Non-pigmented ciliary epithelial cell (primary cell): ENCODE data around the genes NCOA4, NPY4R, GPRIN2, GDF2, SYT15B and LRRC18.

GRCh38 chr10:45964232-45965070 is 7.8 kb upstream of the TIMM23 start:
- RRBS: no CpG with 5 or more reads among the region's 8 CpGs

DNA sequence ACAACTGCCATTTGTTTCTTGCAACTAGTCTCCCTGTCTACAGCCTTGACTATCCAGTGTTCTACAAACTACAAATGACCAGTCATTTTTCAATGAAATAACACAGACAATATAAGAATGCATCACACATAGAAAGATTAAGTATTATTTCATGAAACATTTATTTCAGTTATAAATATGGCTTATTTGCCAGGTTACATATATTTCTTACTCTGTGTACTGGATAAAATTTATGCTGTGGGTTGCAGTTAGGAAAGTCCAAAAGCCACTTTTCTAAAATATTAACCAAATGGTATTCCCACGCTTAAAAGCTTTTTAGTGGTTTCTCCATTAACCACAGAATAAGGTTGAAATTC is 2.6 kb upstream of the TIMM23 start:
- RRBS: no CpG with 5 or more reads among the region's 1 CpG

- RRBS: no CpG with 5 or more reads among the region's 6 CpGs
Measured at GRCh38 chr10:46018653-46019764, 11.4 kb downstream of the NCOA4 start.

DNA sequence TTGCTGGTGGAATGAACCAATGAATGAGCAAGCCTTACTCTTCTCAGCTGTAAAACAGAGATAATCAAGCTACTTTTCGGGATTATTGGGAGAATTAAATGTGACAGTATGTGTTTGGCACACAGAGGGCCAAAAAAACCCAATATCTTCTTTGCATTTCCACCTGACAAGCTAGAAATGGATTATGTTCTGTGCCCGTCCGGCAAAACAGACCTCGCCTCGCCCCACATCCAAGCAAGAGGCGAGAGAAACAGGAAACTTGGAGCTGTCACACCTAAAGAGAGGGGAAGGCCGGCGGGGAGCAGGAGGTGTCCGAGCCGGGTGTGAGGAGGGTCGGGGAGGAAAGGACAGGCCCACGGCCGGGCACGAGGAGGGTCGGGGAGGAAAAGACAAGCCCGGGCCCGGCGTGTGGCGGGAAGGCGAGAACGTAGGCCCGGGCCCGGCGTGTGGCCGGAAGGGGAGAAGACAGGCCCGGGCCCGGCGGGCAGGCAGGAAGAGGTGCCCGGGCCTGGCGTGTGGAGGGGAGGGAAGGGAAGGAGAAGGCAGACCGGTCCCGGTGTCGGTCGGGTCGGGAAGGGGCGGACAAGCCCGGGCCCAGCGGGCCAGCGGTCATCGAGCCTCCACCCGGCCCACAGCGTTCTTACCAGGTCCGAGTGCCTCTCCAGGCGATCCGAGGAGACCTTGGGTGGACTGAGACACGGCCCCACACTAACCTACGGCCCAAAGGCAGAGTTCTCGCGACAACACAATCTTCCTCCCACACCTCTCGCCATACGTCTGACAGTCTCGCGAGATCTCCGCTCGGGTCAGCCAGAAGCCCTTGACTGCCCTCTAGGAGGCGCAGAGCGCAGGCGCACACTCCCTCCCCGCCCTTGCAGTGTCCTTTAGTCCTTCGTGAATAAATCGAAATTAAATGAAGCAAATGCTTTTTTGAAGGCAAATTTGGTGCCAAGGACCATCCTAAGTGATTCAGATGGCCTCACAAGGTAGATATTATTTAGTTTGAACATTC is at the start of gene NCOA4:
NCOA4 (minus strand) TSS at position 742 of the 1,012 bp plus-strand sequence.
- RRBS: no CpG with 5 or more reads among the region's 61 CpGs

- RRBS: no CpG with 5 or more reads among the region's 11 CpGs
Measured at GRCh38 chr10:46092174-46093045, 46.3 kb upstream of the MSMB start.

DNA sequence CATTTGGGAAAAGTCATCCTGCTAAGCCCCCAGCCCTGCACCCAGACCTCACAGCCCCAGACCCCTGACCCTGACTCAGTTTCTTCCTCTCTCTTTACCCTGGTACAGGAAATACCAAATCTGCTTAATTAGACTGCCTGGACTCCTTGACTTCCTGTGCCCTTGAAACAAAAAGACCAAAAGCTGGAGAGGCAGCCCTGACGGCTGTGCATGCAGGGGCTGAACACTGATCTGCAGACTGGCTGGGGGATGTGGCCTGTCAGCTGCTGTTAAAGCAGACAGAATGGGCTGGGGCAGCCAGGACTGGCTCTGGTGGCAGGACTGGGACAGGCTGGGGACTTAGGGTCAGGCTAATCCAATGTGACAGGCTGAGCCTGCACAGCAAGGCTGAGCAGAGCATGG is 14.8 kb upstream of the ANTXRL start:
- RRBS: no CpG with 5 or more reads among the region's 1 CpG

GRCh38 chr10:46465852-46466086 is at the start of gene NPY4R:
NPY4R (minus strand) TSS chr10:46465958.
- RRBS: 3% methylated on average over 3 of the region's 23 CpGs

GRCh38 chr10:46556069-46556907 is at the start of gene GPRIN2:
GPRIN2 (minus strand) TSS chr10:46556658.
- RRBS: 2% methylated on average over 51 of the region's 79 CpGs

DNA sequence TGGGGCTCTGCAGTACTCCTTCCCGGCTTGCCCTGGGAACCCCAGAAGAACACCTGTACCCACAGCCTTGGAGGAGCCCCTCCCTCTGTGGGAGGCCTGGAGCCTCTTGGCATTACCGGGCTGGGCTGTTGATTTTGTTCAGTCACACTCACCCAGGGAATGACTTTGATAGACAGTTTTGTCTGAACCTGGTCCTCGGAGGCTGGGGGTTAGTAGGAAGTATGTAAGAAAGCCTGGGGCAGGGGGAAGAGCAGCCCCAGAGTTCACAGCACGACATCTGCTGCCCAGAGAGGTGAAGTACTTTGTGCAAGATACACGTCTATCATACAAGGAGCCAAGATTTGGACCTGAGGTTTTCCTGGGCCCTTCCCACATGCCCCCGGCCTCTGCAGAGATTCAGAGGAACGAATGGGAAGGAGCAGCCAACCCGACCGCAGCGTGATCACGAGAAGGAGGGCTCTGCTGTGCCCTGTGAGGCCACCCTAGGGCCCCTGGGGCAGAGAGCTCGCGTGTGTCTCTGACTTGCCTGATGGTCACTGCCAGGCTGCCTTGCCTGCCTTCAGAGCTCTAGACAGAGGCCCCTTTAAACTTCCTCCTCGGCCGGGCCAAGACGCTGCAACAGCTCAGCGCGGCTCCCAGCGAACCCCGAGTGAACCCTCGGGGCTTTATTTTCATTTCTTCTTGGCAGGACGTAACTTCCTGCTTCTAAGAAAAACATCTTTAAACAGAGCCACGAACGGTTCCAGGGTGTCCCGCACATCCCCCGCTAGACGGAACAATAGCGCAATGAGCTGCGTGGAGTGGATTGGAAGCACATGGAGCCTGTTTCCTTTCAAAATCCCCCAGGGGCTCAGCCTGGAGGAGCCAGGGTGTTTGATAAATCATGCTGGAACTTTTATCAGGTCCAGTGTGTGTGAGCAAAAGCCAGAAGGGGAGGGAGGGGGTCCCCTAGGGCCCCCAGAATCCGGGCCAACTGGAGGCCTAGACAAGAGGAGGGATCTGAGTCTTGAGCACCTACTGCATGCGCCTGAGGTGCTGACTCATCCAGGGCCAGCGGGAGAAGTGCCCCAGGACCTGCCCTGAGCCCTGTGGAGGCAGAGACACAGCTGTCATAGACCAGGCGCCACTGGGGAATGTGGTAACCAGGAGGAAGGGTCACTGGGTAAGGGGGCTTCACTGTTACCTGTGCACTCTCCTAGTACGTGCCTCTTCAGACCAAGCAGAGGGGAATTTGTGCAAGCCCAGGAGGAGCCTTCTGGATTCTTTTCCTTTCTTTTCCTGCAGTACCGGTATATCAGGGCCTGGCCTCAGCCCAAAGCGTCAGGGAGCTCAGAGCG is 134.2 kb upstream of the GDF10 start:
- RRBS: no CpG with 5 or more reads among the region's 37 CpGs

DNA sequence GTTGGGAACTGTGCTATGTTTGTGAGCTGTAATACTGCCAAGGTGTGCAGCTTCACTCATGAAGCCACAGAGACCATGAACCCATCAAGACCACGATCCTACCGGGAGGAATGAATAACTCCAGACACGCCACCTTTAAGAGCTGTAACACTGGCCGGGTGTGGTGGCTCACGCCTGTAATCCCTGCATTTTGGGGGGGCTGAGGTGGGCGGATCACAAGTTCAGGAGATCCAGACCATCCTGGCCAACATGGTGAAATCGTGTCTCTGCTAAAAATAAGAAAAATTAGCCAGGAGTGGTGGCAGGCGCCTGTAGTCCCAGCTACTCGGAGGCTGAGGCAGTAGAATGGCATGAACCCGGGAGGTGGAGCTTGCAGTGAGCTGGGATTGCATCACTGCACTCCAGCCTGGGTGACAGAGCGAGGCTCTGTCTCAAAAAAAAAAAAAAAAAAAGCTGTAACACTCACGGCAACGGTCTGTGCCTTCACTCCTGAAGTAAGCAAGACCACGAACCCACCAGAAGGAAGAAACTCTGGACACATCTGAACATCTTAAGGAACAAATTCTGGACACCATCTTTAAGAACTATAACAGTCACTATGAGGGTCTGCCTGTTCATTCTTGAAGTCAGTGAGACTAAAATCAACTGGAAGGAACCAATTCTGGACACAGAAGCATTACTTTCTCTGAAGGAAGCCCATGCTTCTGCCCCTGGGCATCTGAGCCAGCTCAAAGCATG is 132.7 kb upstream of the GDF10 start:
- RRBS: no CpG with 5 or more reads among the region's 14 CpGs

DNA sequence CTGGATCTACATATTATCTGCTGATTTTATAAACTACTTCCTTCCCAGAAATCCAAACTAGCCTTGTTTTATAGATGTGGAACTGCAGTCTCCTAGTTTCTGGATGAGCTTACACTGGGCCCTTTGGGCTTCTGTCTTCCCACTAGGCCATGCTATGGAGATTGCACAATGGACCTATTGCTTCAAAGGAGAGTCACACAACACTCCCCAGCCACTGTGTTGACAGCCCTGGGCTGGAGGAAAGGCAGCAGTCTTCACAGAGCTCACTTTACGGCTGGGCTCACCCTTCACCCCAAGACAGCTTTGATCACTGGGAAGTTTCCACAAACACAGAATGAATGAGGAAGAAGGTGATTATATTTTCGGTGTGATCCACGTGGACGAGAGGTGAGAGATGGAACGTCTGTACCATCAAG is 92.8 kb upstream of the GDF10 start:
- RRBS: no CpG with 5 or more reads among the region's 5 CpGs

- RRBS: no CpG with 5 or more reads among the region's 21 CpGs
Measured at GRCh38 chr10:47322245-47322784, at the start of gene GDF2. GDF2 (plus strand) TSS chr10:47322454.

GRCh38 chr10:47763038-47763609 is at the start of gene SYT15B:
SYT15B (minus strand) TSS chr10:47763592.
- RRBS: no CpG with 5 or more reads among the region's 45 CpGs

DNA sequence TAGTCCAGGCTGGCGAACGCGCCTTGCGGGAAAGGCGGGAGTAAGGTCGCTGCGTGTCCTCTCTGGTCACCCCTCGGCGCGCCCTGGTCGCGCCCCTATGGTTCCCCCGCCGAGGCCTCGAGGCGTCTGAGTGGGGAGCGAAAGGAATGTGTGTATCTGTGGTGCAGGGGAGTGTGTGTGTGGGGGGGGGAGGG is 115 bp upstream of the SYT15B start:
- RRBS: no CpG with 5 or more reads among the region's 17 CpGs

- RRBS: no CpG with 5 or more reads among the region's 5 CpGs
Measured at GRCh38 chr10:48354101-48354778, 47.8 kb downstream of the MAPK8 start.

GRCh38 chr10:48468053-48468790 is 136.7 kb downstream of the ARHGAP22 start:
- RRBS: no CpG with 5 or more reads among the region's 3 CpGs

- RRBS: no CpG with 5 or more reads among the region's 30 CpGs
Measured at GRCh38 chr10:48671862-48672756, 12.6 kb upstream of the WDFY4 start.

GRCh38 chr10:48939523-48940257 is at the start of gene LRRC18:
LRRC18 (minus strand) TSS chr10:48939840.
- RRBS: no CpG with 5 or more reads among the region's 3 CpGs

DNA sequence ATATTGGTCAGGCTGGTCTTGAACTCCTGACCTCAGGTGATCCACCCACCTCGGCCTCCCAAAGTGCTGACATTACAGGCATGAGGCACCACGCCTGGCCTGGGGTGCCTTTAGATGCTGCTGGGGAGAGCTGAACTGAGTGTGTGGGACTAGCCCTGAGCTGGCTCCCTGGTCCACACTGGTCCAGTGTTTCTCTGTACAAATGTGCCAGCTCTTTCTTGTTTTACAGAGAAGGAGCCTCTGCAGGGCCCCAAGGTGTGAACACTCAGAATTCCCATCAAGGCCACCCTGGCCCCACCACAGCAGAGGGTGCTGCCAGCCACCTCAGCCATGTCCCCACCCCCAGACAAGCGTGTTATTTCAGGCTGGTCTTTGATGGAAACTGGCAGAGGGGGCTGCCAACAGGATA is 68.4 kb upstream of the LRRC18 start:
- RRBS: no CpG with 5 or more reads among the region's 3 CpGs

GRCh38 chr10:49278271-49278977 is 20.5 kb upstream of the C10orf71 start:
- RRBS: no CpG with 5 or more reads among the region's 9 CpGs